PC-3 (cell line): ENCODE results near the gene CMTM2.

DNA sequence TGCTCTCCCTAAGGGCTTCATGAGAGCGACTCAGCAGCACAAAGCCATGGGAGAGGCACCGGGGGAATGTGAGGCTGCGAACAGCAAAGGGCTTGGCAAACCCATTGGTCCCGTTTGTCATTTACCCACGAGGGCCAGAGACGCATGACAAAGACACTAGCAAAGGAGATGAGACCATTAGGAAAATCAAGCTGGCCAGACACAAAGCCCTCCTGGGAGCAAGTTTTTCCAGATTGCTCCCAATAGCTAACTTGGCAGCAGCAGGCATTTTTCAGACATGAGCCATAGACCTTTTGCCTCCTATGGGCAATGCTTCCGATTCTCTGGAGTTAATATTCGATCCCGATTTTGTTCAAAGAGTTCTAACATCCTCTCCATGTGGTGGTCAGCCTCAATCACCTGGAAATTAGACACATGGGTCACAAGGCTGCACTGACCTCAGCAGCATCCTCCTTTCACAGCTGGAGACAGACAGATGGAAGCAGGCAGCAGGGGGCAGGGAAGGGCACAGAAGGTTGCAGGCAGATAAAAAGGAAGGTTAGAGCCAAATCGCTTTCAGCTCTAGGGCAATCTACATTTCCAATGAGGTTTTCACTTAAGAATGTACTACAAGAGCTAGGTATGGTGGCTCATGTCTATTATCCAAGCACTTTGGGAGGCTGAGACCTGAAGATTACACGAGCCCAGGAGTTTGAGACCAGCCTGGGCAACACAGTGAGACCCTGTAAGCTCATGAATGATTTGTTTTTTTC lies 38.1 kb downstream of the TK2 start:
- RAMPAGE, long total RNA = no peak

GRCh38 chr16:66548877-66549547 lies 910 bp downstream of the TK2 start:
- RAMPAGE, long total RNA = no peak

DNA sequence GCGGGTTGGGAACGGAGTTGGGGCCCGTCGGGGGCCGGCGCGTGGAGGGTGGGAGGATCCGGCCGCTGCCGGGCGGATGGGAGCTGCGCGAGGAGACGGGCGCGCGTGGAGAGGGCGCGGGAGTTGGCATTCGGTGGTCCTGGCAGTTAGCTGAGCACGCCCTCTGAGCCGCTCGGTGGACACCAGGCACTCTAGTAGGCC lies at the start of gene CMTM2:
TSS of gene CMTM2 (plus strand) at position 129 of the 201 bp plus-strand sequence.
- RAMPAGE, long total RNA = no peak

DNA sequence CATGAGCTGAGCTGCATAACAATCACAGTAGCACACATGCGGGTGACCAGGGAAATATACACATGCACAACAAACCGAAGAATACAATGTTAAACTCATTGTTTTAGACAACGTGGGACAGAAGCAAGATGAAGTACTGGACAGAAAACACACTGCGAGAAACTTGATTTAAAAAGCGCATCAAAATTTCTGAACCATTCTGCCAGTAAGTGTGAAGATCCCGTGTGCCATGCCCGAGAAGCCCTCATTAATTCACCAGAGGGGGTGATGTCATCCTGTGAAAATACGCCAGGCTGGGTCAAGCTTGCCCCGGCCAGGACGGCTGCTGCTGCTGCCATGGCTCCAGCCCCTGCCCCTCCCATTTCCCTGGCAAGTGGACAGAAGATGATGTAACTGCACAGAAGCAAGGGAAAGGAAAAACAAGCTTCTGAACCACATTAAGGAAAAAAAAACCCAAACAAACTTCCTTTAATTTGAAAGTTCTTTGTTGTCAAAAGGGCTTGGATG lies 10.0 kb downstream of the DYNC1LI2 start:
- RAMPAGE, long total RNA = no peak

GRCh38 chr16:66899415-66900471 lies 18.9 kb downstream of the CDH16 start:
- RAMPAGE, long total RNA = no peak

- RAMPAGE, long total RNA = no peak
Observed at GRCh38 chr16:66911042-66911347, 7.7 kb downstream of the CDH16 start.

GRCh38 chr16:66920947-66921297 lies 2.2 kb upstream of the CDH16 start:
- RAMPAGE, long total RNA = no peak

DNA sequence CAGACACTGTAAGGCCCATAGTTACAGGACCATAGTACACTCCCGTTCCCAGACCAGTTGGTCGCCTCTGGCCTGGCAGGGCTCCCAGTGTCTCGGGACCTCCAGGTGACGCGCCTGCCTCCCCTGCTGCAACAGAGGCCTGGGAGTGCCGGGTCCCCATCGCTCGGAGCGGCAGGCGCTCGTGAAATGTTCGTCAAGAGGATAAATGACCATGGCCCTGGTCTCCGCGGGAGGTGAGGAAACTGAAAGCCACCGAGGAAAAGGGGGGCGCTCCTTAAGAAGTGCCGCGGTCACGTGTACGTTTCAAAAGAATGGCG lies 12.4 kb downstream of the CES2 start:
- RAMPAGE, long total RNA = no peak

- RAMPAGE, long total RNA = no peak
Observed at GRCh38 chr16:67017897-67018390, 11.0 kb upstream of the CBFB start.

- RAMPAGE, long total RNA = no peak
Observed at GRCh38 chr16:67055796-67056243, 26.9 kb downstream of the CBFB start.

- RAMPAGE, long total RNA = no peak
Observed at GRCh38 chr16:67311568-67312355, 14.8 kb downstream of the KCTD19 start.

DNA sequence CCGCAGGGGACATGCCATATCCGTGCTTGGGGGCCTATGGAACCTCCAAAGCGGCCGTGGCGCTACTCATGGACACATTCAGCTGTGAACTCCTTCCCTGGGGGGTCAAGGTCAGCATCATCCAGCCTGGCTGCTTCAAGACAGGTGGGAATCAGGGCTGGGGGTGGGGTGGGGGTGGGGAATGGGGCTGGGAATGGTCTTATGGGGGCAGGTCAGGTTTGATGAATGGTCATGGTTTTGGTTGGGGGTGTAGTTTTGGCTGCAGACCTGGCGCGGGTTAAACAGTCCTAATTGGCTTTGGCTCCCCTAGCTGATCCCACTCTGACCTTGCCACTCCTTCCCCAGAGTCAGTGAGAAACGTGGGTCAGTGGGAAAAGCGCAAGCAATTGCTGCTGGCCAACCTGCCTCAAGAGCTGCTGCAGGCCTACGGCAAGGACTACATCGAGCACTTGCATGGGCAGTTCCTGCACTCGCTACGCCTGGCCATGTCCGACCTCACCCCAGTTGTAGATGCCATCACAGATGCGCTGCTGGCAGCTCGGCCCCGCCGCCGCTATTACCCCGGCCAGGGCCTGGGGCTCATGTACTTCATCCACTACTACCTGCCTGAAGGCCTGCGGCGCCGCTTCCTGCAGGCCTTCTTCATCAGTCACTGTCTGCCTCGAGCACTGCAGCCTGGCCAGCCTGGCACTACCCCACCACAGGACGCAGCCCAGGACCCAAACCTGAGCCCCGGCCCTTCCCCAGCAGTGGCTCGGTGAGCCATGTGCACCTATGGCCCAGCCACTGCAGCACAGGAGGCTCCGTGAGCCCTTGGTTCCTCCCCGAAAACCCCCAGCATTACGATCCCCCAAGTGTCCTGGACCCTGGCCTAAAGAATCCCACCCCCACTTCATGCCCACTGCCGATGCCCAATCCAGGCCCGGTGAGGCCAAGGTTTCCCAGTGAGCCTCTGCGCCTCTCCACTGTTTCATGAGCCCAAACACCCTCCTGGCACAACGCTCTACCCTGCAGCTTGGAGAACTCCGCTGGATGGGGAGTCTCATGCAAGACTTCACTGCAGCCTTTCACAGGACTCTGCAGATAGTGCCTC lies 5.7 kb downstream of the HSD11B2 start:
- RAMPAGE, long total RNA = no peak

GRCh38 chr16:67456307-67457229 lies 24.4 kb downstream of the ATP6V0D1 start:
- RAMPAGE, long total RNA = no peak

- RAMPAGE, long total RNA = no peak
Observed at GRCh38 chr16:67457230-67457764, 23.7 kb downstream of the ATP6V0D1 start.

- RAMPAGE, long total RNA = no peak
Observed at GRCh38 chr16:67529447-67529613, 701 bp downstream of the RIPOR1 start.

DNA sequence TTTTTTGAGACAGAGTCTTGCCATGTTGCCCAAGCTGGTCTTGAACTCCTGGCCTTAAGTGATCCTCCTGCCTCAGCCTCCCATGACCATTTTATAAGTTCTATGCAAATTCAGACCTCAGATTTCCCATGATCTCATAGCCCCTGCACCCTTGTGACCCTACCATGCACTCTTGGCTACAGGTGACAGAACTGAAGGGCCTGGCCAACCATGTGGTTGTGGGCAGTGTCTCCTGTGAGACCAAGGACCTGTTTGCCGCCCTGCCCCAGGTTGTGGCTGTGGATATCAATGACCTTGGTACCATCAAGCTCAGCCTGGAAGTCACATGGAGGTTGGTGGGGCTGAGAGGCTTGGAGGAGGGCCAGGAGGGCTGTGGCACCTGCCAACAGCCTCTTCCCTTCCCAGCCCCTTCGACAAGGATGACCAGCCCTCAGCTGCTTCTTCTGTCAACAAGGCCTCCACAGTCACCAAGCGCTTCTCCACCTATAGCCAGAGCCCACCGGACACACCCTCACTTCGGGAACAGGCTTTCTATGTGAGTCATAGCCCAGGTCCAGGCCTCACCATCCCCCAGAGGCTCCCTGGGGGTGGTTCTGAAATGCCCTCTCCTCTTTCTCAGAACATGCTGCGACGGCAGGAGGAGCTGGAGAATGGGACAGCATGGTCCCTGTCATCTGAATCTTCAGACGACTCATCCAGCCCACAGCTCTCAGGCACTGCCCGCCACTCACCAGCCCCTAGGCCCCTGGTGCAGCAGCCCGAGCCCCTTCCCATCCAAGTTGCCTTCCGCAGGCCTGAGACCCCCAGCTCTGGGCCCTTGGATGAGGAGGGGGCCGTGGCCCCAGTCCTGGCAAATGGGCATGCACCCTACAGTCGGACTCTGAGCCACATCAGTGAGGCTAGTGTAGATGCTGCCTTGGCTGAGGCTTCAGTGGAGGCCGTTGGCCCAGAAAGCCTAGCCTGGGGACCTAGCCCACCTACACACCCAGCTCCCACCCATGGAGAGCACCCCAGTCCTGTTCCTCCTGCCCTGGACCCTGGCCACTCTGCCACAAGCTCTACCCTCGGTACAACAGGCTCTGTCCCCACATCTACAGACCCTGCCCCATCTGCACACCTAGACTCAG lies 13.0 kb downstream of the RIPOR1 start:
- RAMPAGE, long total RNA = no peak

DNA sequence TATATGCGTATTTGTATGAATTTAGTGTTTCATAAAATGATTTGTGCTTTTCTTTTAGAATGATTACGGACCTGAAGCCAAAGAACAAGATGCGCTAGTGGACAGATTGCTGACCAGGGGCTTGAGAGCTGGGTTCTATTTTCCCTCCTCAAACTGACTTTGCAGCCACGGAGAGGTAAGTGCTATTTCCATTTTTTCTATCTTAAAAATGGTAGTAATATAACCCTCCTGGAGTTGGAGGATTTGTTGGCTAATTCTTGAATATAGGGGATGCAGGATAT lies 8.7 kb downstream of the CTCF start:
- RAMPAGE, long total RNA = no peak

GRCh38 chr16:67661187-67661748 lies 508 bp downstream of the PARD6A start:
- RAMPAGE, long total RNA = no peak

GRCh38 chr16:67833732-67834082 lies 8.4 kb upstream of the THAP11 start:
- RAMPAGE, long total RNA = no peak

GRCh38 chr16:67937181-67937525 lies 503 bp upstream of the PSMB10 start:
- RAMPAGE, long total RNA = no peak